H4 (cell line): ENCODE results near the gene LHCGR.

- RAMPAGE, long total RNA: no peak
Measured at GRCh38 chr2:47346616-47347125, 22.4 kb upstream of the EPCAM start.

DNA sequence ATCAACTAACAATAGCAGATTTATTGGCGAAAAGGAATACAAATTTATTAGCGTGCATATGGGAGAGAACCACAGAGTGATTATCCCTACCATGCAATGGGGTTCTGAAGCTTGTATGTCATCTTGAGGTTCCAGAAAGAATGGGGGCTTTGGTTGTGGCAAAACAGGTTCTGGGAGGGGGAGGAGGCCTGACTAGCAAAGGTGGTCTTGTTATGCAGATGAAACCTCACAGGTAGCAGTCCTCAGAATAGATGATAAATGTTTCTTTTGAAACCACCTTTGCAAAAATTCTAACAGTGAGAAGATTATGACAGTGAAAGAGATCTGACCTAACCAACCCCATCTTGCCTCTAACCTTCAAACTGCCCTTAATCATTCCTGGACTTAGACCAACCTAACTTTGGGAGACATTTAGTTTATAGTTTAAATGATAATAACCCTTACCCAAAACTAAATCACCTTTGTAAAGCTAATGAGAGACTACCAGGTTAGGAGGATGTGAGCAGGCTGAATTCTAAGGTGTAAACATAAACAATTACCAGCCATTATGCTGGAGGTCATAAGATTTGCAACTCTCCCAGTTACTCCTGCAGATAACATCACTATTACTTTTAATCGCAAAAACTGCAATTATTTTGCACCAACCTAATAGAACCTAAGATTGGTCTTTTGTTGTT, 86.7 kb upstream of the MSH6 start:
- RAMPAGE, long total RNA: no peak

DNA sequence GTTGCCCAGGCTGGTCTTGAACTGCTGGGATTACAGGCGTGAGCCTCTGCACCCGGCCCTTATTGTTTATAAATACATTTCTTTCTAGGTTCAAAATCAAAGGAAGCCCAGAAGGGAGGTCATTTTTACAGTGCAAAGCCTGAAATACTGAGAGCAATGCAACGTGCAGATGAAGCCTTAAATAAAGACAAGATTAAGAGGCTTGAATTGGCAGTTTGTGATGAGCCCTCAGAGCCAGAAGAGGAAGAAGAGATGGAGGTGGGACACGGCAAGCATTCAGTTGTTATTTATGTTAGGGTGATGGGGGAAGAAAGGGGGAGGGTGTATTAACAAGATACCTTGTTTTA, 12.8 kb downstream of the MSH6 start:
- RAMPAGE, long total RNA: no peak

GRCh38 chr2:47822004-47822660, 39.2 kb downstream of the MSH6 start:
- RAMPAGE, long total RNA: no peak

DNA sequence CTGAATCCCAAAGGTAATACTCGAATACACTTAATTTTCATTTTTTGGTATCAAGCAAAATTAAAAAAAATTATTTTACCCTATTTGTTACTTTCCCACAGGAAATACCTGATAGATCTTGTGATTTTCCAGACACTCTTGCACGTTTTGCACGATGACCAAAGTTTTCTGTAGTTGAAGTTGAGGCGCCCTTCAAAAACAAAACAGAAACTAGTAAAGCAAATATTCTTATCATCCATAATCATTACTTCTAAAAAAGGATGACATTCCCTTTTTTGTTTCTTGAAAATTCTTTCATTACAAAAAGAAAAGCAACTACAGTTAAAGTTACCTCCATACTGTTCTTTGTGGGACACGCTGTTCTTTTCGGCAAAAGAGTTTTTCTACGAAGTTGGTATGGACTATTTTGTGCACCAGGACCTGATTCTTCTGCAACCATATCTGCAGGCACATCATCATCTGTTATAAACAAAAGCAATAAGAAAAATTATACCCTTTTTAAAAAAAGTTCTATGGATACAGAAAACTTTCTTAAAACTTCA, 56.4 kb downstream of the MSH6 start:
- RAMPAGE, long total RNA: no peak

GRCh38 chr2:48442362-48443482, 2.2 kb downstream of the PPP1R21 start:
- RAMPAGE, long total RNA: no peak

GRCh38 chr2:48755392-48756010, at the start of gene LHCGR:
Gene LHCGR, minus strand, starts transcription at chr2:48755724.
- RAMPAGE, long total RNA: no peak

GRCh38 chr2:52629466-52629906, 1138.1 kb upstream of the CHAC2 start:
- RAMPAGE, long total RNA: no peak

DNA sequence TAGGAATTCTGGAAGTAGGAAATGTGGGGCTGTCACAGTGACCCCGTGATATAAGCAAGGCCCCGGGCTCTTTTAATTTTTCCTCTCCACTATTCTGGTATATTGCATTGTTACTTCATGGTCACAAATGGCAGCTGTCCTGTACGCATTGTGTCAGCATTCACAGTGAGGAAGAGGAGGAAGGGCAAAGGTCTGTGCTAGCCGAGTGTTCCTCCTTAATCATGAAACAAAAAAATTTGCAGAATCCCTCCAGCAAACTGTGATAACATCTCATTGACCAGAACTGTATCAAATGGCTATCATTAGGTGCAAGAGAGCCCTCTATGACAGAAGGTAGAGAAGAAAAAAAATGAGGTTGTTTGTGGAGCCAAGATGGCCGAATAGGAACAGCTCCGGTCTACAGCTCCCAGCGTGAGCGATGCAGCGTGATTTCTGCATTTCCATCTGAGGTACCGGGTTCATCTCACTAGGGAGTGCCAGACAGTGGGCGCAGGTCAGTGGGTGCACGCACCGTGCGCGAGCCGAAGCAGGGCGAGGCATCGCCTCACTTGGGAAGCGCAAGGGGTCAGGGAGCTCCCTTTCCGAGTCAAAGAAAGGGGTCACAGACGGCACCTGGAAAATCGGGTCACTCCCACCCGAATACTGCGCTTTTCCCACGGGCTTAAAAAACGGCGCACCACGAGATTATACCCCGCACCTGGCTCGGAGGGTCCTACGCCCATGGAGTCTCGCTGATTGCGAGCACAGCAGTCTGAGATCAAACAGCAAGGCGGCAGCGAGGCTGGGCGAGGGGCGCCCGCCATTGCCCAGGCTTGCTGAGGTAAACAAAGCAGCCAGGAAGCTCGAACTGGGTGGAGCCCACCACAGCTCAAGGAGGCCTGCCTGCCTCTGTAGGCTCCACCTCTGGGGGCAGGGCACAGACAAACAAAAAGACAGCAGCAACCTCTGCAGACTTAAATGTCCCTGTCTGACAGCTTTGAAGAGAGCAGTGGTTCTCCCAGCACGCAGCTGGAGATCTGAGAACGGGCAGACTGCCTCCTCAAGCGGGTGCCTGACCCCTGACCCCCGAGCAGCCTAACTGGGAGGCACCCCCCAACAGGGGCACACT, 180.6 kb upstream of the CHAC2 start:
- RAMPAGE, long total RNA: no peak

- RAMPAGE, long total RNA: no peak
Measured at GRCh38 chr2:53786287-53786784, 417 bp downstream of the ASB3 start.

DNA sequence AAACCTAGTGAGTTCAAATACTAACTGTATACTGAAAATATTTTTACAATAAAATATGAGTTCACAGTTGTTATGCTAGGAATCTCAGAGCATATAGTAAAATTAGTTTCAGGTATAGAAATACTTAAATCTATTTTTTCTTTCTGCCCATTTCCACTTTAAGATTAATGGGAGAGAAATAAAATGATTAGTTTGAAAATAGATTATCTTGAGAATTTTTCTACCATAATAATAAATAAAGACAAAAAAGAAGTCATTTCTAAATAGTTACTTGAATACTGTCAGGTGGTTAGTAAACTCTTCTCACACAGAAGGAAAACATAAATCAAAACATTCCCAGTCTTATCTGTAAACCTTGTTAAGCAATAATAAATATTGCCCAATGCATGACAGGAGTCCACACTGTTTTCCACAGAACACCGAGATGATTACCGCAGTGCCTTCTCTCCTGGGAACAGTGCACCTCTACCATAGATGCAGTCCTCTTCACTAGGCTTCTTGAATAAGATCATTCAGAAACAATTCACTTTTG, 8.9 kb downstream of the GPR75 start:
- RAMPAGE, long total RNA: no peak

GRCh38 chr2:53897715-53898562, 38.2 kb upstream of the GPR75 start:
- RAMPAGE, long total RNA: no peak

GRCh38 chr2:54164026-54164742, 91.8 kb downstream of the TSPYL6 start:
- RAMPAGE, long total RNA: no peak

- RAMPAGE, long total RNA: no peak
Measured at GRCh38 chr2:54386760-54387392, 56.2 kb downstream of the C2orf73 start.

GRCh38 chr2:54422107-54422602, 34.0 kb upstream of the SPTBN1 start:
- RAMPAGE, long total RNA: no peak

- RAMPAGE, long total RNA: no peak
Measured at GRCh38 chr2:54429582-54430330, 26.4 kb upstream of the SPTBN1 start.

GRCh38 chr2:54457365-54458189, 1.4 kb downstream of the SPTBN1 start:
- RAMPAGE, long total RNA: no peak

- RAMPAGE, long total RNA: no peak
Measured at GRCh38 chr2:54550623-54550953, 94.5 kb downstream of the SPTBN1 start.

DNA sequence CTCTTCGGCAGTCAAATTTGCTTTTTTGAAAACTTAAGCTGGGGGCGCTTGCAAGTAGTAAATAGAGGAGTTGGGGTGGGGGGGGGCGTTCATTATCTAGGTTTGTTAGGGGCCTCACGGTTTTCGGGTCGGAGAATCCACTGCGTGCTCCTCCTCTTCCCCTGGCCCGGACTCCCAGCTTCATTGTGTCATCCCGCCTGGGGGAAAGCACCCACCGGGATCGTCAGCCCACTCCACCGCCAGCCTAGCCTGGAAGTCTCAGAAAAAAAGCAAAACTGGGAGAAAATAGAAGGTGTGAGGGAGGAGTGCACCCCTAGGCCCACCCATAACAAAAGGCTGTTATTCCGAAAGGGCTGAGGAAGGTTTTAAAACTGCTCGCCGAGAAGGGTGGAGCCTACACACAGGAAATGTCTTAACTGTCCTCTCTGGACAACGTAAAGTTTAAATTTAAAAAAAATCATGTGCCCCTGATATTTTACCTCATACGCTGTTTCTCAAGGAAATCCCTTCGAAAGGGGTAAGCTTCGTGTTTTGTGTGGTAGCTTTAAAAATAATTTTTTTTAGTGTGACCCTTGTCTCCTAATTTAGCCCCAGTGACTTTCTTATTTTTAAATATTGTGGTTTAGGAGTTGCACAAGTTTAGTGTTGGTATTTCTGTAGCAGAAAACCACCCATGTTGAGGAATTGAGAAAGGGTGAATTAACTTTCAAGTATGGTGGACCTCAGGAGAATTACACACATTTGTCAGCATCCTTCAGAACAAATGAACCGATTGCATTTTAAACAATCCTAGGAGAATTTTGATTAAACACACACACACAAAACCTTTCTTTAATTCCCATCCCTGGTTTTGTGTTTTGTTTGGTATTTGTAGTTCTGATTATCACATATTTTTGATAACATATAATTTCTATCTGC, 104.2 kb downstream of the SPTBN1 start:
- RAMPAGE, long total RNA: no peak

DNA sequence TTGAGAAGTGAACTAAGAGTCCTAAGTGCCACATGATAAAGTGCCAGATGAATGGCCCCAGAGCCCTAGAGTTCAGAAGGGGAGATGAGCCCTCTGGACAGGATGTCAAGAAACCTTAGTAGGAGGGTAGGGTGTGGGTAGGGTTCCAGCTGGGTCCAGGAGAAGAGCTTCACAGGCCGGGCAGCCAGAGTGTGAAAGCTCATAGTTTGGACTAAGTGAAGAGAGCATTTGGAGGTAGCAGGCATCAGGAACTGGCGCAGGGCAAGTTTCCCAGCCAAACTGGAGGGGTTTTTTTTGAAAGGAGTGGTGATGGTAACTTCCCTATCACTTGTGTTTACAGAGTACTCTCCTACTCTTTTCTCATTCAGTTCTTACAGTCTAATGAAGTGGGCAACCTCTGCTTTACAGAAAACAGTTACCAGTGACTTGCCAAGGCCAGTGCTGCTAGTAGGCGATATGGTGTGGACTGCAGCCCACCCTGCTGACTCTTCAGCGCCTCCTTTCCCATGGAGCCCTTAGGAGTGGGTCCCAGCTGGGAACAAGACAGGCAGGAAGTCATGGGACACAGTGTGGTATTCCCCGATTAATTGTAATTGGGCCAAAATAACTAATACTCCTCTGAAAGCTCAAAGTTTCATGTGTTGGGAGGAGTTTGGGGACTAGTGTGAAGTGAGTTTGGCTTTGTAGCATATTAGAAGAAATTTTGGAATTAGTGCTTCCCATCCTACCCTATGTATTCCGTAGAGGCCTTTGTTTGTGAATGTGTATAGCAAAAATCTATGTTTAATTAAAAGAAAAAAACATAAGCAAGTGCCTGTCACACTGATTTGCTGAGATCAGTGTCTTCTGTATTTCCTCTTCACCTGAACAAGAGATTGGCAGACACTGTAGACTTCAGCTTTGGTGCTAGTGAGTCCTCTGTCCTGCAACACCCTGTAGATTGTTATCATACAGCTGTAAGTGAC, 120.1 kb upstream of the EML6 start:
- RAMPAGE, long total RNA: no peak